ENCODE measurements around a stretch of chr14.

GRCh38 chr14:93294178-93294708, 38.6 kb downstream of the BTBD7 start:
- RAMPAGE, long total RNA = no peak
- RRBS = no CpG with 5 or more reads among the region's 5 CpGs

DNA sequence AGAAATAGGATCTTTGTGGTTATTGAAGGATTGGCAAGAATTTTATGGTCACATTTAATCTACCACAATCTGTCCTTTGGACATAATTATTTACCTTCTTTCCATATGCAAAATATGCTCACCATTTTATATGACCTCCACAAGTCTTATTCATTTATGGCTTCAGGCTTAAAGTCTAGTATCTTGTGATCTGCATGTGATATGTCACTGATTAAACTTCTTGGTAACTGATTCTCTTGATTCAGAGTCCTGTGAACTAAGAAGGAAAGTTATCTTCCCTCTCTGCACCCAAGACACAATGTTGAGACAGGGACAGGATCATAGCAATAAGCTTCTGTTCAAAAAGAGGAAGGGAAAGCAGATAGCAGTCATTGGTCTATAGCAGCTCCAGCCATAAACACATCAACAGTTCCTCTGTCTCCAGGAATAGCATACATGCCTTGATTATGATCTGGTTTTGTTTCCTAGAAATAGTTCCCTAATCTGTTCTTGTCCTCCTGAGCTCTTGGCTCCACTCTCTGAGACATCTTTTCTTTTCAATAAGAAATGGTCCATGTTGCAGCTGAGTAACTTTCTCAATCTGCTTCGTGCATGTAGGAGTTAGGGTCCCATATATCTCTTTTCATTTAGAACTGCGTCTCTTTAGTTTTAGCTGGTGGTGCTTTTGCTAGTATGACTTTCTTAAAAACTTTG, 103.2 kb downstream of the UNC79 start:
- RAMPAGE, long total RNA = no peak
- RRBS = no CpG with 5 or more reads among the region's 2 CpGs

- RAMPAGE, long total RNA = no peak
- RRBS = 9% methylated on average over 8 of the region's 39 CpGs
These were observed 779 bp downstream of the PRIMA1 start for GRCh38 chr14:93787419-93787993.

GRCh38 chr14:93956625-93957434, 19.5 kb downstream of the ASB2 start:
- RAMPAGE, long total RNA = no peak
- RRBS = 28% methylated on average over 2 of the region's 15 CpGs

GRCh38 chr14:93959898-93960647, 16.3 kb downstream of the ASB2 start:
- RAMPAGE, long total RNA = no peak
- RRBS = no CpG with 5 or more reads among the region's 9 CpGs

GRCh38 chr14:93978138-93978735, 1.9 kb upstream of the ASB2 start:
- RAMPAGE, long total RNA = no peak
- RRBS = no CpG with 5 or more reads among the region's 6 CpGs

GRCh38 chr14:94080077-94081031, 648 bp downstream of the DDX24 start:
- RAMPAGE, long total RNA = no peak
- RRBS = 1% methylated on average over 25 of the region's 63 CpGs

GRCh38 chr14:94319666-94320919, 3.0 kb downstream of the SERPINA6 start:
- RAMPAGE, long total RNA = no peak
- RRBS = no CpG with 5 or more reads among the region's 14 CpGs

DNA sequence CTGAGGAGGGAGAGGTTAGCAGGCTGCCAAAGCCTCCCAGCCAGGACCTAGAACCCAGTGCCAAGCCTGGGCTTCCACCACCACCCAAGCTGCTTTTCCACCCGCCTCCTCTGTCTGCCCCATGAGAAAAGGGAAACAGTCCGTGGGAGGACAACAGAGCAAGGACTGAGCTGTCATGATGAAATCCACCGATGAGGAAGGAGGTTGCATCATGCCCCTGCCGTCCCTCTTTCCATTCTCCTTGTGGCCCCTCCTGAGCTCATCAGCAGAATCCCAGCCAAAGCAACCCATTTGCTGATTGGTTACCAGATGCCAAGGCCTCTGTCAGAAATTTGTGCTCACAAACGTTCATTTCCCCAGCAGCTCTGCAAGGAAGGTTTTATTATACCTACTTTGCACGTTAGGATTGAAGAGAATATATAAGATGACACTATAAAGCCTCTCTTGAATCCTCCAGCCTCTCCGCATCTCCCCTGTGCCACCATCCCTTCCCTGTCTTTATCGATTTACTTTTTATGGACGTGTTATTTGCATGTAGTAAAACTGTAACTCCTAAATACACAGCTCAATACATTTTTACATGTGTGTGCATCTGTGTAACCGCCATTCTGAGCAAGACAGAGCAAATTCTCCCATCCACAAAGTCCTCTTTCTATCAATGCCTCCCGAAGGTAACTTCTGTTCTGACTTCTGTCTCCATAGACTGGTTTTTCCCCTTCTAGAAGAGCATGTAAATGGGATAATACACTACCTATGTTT, 6.4 kb upstream of the SERPINA1 start:
- RAMPAGE, long total RNA = no peak
- RRBS = no CpG with 5 or more reads among the region's 11 CpGs

DNA sequence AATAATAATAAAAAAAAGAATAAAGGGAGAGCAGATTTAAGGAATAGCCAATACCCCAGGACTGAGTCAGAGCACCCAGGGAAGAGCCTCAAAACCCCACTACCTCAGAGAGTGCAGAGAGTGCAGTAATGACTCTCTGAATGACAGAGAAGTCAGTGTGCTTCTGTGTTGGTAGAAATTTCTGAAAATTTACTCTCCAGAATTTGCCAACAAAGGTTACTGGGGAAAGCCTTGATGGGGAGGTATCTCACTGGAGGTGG, 23.0 kb upstream of the SERPINA1 start:
- RAMPAGE, long total RNA = no peak

- RAMPAGE, long total RNA = no peak
- RRBS = no CpG with 5 or more reads among the region's 4 CpGs
These were observed 11.2 kb downstream of the SERPINA11 start for GRCh38 chr14:94441424-94441823.

DNA sequence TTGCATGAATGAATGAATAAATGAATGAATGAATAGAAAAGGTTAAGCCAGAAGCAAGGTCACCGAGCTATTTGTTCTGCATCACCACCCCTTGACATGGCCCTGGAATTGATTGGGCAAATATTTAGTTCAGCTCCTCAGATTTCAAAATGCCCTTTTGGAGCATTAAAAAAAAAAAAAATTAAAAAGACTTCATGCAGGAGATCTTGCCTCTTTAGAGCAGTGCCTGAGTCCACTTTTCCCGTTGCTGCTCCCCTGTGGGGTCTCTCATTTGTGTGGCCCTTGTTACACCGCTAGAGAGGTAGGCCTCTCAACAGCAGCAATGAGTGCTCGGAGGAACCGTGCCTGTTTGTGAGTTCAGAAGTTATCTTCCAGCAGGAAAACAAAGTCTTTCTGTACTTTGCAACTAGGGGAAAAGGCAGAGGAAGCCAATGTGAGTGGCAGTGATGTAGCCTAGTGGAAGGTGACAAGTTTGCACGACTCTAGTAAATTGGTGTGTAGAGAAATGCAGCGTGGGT, 8.3 kb upstream of the SERPINA5 start:
- RAMPAGE, long total RNA = no peak
- RRBS = no CpG with 5 or more reads among the region's 7 CpGs

- RAMPAGE, long total RNA = no peak
- RRBS = no CpG with 5 or more reads among the region's 4 CpGs
These were observed 1.6 kb upstream of the SERPINA3 start for GRCh38 chr14:94610520-94610986.

DNA sequence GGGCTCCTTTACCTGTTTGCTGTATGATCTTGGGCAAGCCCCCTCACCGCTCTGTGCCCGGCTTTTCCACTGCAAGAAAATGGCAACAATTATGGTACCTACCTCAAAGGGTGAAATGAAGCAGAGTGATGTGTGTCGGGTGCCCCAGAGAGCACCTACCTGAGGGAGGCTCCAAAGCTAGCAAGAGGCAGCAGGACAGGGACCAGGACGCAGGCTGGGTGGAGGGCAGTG, 1.9 kb downstream of the SERPINA3 start:
- RAMPAGE, long total RNA = no peak
- RRBS = no CpG with 5 or more reads among the region's 4 CpGs

DNA sequence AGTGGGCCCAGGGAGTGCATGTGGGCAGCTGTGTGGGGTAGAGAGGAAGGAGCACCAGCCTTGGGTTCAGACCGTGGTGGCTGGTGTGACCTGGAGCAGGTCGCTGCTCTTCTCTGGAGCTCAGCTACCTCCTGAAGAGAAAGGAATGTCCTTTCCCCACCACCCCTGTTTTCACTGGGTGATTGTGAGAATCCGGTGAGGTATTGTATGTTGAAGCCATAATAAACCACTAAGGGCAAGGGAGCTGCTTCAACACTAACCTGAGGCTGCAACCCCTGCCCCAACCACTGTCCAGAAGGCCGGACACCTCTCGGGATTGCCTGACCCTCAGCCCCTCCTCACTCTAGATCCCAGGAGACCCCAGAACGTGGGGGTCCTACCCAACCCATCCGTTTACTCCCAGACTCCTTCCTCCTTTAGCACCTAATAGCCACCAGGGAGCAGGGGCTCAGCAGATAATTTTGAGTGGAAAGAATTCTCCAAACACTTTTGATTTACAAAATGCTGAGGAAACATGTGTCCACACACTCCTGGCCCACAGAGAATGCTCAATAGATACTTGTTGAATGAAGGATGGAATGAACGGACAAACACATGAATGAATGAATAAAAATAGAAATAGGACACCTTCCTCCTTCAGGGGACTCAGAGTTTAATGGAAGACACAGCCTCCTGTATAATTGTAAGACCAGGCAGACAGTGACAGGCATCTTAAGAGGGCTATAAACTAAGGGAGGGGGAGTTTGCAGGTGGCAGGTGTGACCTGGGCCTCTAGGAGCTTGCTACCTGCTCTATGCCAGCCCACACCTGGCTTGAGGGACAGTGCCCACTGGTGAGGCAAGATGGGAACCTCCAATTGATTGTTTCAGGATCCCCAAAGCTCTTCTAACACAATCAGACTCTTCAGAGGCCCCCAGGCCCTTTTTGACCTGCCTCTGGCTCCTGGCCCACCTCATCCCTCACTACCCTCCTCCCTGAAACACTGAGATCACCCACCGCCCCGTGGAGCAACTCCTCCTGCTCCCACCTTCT, 8.9 kb downstream of the SERPINA3 start:
- RAMPAGE, long total RNA = no peak
- RRBS = 100% methylated on average over 1 of the region's 10 CpGs

DNA sequence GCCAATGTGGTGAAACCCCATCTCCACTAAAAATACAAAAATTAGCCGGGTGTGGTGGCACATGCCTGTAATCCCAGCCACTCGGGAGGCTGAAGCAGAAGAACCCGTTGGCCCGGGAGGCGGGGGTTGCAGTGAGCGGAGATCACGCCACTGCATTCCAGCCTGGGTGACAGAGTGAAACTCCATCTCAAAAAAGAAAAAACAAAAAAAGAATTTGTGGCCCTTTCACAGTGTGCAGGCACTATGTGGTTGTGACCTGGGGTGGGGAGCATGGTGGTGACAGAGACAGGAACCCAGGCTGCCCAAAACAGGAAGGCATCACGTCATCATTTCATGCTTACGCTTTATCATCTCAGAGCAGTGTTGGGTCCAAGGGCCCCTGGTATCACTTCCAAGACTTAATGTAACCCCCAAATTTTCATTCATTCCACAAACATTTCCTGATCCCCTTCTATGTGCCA, 175.7 kb upstream of the GSC start:
- RAMPAGE, long total RNA = no peak
- RRBS = no CpG with 5 or more reads among the region's 9 CpGs

GRCh38 chr14:95046765-95047301, 110.5 kb downstream of the DICER1 start:
- RAMPAGE, long total RNA = no peak
- RRBS = no CpG with 5 or more reads among the region's 13 CpGs

DNA sequence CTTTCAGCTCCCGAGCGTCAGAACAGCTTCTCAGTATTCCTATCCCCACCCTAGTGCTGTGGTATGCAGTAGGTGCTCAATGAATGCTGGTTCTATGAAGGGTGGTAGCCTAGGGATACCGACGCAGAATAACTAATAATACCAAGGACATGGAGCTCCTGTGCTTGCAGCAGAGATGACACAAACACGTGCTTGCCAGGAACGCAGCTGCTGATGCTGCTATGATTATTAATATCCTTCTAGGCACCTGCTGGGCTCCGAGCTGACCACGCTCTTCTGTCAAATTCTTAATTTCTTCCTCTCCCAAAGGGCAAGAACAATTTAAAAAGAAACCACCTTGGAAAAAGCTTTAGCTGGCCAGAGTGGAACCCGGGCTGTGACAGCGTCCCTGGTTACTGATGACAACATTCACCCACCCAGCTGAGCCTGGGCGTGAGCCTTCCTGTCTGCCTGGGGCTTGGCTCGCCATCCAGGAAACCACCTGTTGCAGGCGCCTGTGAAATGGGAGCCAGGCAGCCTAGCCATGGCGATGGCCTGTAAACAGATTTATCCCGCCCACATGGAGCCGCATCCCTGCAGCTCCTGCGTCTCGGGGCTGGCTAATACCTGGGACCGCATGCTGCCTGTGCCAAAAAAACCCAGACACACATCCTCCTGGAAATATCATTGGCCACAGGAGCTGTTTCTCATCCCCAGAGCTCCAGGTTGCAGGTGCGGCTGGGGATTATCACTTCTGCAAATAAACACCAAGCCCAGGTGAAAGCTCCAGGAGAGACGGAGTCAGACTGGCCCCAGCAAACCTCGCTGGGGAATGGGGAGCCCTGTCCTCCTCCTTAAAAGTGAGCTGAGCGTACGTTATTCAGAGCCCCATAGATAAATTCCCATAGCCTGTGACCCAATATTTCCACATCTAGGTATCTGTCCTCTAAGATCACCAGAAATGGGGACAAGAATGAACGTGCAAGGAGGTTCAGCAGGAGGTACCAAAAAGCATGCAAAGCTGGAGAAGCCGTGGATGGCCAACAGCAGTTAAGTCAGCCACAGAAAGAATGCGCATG, 28.6 kb downstream of the CLMN start:
- RAMPAGE, long total RNA = no peak
- RRBS = no CpG with 5 or more reads among the region's 27 CpGs

DNA sequence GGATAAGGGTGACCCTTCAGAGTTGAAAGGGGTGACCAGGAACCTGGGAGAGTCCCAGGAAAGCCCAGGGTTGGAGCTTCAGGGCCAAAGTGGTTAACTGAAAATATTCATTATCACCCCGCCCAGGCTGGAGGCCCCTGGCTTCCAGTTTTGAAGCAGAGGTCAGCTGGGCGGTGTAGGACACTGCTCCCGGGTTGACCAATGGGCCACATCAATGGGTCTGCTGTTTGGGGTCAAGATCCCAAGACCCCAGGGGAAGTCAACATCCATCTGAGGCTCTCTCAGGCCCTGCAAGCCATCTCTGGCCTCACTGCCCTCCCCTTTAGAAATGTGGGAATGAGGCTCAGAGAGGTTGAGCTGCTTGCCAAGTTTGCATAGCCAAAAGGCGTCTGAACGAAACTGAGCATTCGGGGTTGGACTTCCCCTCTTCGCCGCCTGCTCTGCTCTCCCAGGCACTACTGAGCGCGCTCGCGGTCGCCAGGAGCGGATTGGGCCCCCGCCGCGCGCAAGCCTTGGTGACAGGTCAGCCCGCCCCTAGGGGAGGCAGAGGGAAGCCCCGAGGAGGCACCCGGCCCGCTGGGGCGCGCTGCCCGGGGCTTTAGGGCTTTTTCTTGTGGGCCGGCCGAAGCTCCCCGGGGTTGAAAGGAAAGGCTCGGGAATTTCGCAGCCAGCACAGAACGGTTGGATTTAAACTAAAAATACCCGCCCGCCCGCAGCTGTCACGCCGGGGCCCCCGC, 583 bp downstream of the SYNE3 start:
- RAMPAGE, long total RNA = no peak
- RRBS = 2% methylated on average over 8 of the region's 37 CpGs

GRCh38 chr14:95518281-95518915, 1.9 kb upstream of the SYNE3 start:
- RAMPAGE, long total RNA = no peak
- RRBS = no CpG with 5 or more reads among the region's 3 CpGs